Measurements from ENCODE around the genes PRDM9, PDZD2 and GOLPH3.

DNA sequence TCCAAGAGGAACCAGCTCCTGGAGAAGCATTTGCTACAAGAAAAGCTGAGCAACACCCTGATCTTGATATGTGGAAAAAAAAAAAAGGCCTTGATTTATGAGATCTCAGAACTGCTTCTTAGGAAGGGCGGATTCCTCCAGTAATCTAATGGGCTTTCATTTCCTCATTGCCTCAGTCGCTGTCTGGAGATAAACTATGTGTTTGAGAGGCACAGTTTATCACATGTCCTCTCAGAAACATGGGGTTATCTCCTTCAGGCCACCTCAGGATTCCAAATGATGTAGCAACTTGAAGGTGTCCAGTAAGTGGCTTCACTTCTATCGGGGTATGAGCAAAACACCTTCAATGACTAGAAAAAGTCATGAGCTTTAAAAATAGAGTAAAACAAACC, 56.5 kb upstream of the ZNF622 start:
- PRO-cap, result bidirectional peak, plus-strand start at position 302 of the sequence, minus-strand start at position 147 of the sequence
- RRBS, result no CpG with 5 or more reads among the region's 3 CpGs

DNA sequence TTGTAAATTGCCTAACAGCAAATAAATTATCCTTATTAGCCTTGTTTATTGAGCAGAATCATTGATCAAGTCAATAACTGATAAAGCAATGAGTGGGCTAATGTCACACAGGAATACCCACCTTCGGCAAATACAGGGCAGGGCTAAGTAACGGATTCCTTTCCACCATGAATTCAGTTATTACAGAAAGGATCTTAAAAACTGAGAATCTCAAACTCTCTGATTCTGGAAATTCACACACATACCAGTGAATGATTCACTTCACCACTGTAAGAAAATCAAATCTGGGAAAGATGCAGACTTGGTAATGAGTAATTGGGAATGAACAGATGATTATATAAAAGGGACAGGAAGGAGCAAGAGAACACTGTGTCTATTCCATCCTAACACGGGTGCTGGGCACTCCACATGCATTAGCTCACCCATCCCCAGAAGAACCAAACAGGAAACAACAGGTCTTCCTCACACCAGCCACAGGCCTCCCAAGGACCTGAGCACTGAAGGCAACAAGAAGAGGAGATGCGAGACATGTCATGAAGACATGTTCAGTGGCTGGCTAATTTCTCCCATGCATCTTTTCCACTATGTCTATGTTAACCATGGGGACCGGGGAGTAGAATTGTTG, 74.8 kb upstream of the ZNF622 start:
- PRO-cap, result no peak
- RRBS, result no CpG with 5 or more reads among the region's 5 CpGs

- PRO-cap, result no peak
- RRBS, result no CpG with 5 or more reads among the region's 3 CpGs
Measured at GRCh38 chr5:16574678-16575206, 42.1 kb downstream of the RETREG1 start.

DNA sequence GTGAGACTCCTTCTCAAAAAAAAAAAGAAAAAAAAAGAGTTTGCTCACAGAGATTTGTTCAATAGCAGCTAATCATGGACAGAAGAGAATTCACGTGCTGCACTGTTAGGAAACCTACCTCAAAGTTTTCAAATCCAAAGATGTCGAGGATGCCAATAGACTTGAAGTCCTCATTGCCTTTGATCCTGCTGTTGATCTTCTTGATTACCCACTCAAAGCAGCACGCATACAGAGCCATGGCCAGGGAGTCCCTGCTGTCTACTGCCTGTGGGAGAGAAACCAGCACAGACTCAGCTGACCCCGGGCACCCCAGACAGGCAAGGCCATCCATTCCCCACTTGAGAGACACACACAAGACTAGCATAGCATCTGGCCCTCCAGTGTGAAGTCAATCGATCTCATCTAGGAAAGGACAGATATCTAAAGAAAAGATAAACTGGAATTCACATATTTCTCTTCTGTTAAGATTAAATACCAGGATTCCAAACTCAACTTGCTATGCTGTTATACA, 147.4 kb upstream of the RETREG1 start:
- PRO-cap, result no peak
- RRBS, result no CpG with 5 or more reads among the region's 5 CpGs

DNA sequence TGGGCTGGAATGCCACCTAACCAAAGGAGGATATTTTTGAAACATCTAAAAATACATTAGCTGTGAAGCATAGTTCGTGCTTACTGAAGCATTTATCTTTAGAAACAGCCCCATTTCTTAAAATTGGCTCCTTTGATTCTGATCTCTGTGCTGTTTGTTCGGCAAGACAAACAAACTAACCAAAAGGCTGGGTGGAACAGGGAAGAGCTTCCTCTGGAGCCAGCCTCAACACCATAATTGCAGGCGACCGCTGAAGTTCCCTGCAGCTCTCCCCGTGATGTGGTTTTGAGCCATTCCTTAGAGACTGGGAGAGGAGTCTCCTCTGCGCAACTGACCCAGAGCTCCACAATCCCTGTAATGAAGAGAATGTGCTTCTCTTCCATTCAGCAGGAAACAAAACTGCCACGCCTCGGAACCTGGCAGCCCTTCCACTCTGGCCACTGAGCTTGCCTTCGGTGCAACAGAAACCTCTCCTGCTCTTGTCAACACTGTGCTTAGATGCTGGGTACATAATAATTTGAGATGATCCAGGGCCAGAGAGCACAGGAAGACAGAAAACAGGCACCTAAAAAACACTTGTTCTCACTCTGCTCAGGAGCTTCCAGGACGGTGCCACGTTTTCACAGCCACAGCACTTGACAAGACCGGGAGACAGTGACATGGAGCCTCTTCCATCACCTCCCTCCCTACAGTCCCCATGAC, 126.3 kb downstream of the MYO10 start:
- PRO-cap, result no peak
- RRBS, result no CpG with 5 or more reads among the region's 12 CpGs

- PRO-cap, result no peak
- RRBS, result no CpG with 5 or more reads among the region's 8 CpGs
Measured at GRCh38 chr5:17151751-17152084, 65.7 kb upstream of the BASP1 start.

DNA sequence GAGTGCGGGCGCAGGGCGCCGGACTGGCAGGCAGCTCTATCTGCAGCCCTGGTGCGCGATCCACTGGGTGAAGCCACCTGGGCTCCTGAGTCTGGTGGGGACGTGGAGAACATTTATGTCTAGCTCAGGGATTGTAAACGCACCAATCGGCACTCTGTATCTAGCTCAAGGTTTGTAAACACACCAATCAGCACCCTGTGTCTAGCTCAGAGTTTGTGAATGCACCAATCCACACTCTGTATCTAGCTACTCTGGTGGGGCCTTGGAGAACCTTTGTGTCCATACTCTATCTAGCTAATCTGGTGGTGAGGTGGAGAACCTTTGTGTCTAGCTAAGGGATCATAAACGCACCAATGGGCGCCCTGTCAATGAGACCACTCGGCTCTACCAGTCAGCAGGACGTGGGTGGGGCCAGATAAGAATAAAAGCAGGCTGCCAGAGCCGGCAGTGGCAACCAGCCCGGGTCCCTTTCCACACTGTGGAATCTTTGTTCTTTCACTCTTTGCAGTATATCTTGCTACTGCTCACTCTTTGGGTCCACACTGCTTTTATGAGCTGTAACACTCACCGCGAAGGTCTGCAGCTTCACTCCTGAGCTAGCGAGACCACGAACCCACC, 699.8 kb downstream of the CDH18 start:
- PRO-cap, result no peak
- RRBS, result no CpG with 5 or more reads among the region's 19 CpGs

GRCh38 chr5:20305335-20306002, 317.5 kb upstream of the CDH18 start:
- PRO-cap, result no peak
- RRBS, result 86% methylated on average over 27 of the region's 46 CpGs

DNA sequence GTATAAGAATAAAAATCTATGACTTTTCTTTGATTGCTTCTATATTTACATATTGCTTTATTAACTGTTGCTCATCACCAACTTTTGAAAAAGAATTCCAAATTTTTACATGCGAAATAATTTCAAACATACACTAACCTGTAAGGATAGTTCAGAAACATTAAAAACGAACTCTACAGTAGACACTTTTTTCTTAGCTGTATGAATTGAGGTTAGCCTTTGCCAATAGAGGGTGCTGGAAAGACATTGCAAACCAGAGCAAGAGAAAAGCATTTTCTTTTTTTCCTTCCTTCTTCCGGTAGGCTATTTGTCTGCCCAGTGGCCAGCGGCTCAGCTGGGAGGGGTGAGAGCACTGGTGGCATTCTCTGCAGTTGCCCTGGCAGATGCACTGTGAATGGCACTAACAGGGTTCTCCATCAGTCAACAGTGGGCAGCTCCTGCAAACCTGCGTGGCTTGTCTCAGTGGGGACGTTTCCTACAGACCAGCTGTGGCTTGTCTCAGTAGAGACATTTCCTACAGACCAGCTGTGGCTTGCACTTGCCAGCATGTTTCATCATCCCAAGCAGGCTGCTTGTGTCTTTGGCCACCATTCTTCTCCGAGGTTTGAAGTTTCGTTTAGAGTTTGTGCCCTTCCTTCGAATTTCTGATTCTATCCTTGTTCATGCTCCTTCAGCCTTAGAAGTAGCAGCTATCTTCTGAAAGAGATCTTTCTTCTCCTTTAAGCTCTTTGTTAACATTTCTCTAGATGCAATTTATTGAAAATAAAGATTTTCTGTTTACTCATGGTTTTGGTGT, 984.5 kb upstream of the CDH18 start:
- PRO-cap, result unidirectional peak, plus-strand start at position 310 of the sequence
- RRBS, result no CpG with 5 or more reads among the region's 9 CpGs

DNA sequence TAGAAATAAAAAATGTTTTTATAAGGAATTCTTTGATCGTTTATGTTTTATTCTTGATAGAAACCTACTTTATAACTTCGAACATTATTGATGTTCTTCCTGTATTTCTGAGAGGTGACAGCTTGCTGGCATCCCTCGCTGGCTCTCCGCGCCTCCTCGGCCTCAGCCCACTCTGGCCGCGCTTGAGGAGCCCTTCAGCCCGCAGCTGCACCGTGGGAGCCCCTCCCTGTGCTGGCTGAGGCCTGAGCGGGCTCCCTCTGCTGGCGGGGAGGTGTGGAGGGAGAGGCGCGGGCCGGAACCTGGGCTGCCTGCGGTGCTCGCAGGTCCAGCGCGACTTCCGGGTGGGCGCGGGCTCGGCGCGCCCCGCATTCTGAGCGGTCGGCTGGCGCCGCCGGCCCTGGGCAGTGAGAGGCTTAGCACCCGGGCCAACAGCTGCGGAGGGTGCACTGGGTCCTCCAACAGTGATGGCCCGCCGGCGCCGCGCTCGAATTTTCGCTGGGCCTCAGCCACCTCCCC, 1353.2 kb upstream of the CDH18 start:
- PRO-cap, result bidirectional peak, plus-strand start at position 333 of the sequence, minus-strand start at position 174 of the sequence
- RRBS, result no CpG with 5 or more reads among the region's 40 CpGs

DNA sequence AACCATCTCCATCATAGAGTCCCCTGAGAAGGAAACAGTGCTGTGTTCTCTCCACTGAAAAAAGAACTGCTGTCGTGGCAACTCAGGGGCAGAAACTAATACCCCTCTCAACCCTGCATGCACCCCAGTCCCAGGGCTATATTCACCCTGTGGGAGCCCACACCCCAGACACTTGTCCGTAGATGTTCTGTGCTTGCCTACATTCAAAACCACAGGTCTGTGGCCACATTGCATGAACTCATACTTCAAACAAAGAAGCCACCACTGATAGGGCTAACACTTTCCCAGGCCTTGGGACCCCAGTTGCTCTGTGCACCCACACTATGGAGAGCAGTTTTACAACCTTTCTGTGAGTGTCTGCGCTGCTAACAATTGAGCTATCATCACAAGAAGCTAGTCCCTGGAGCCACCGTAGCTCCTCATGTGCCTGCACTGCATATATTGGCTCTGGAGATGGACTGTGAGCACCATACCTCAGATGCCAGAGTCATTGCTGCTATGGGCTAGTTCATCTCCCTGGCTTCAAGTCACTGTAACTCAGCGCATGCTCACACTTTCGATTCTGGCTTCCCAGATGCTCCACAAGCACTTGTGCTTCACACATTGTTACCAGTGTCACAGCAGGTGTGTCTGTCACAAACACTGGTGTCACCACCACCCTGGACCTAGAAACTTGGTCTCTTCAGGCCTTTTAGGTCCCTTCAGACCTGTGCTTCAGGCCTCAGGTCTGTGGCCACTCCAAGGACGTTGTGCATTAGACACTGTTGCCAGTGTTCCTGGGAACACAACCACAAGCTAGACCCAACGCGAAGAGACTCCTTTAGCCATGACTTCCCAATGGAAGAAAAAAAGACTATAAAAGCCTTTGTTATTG, 1319.4 kb downstream of the CDH12 start:
- PRO-cap, result no peak
- RRBS, result no CpG with 5 or more reads among the region's 9 CpGs

GRCh38 chr5:22714058-22714328, 139.2 kb downstream of the CDH12 start:
- PRO-cap, result no peak
- RRBS, result no CpG with 5 or more reads among the region's 3 CpGs

DNA sequence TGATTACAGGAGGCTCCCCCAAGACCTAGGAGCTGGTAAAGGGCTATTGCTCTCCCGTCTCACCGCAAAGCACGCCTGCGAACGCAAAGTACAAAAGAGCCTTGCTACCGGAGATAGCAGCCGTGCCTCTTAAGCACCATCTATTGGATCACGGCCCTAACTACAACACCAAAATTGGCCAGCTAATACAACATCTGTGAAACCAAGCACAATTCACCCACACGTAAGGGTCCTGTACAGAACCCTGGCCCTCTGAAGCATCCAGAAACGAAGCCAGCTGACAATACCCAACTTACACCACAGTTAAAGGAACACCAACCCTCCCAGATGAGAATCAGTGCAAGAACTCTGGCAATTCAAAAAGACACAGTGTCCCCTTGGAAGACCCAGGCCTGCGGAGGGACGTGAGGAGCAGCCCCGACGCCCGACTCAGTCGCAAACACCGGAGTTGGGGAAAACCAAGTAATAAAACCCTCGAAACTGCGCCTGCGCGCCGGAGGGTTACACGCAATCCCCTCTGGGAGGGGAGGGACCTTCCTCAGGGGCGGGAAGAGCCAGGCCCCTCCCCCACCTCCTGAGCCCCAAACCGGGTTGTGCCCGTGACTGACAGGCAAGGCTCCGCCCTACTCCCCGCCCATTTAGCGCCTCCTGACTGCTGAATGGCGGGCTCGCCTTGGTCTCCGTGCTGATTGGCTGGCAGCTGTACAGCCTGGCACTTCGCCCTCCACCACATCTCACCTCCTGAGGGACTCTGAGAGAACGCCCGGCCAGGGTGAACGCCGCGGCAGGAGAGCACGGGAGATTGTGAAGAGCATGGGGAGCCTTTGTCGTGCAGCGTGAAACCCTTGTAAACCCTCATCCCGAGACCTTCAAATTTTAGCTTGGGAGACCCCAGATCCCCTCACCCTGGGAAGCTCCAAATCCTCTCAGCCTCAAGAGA, at the start of gene PRDM9:
Gene PRDM9 (plus strand): TSS at position 744 of the 940 bp plus-strand sequence.
- PRO-cap, result no peak
- RRBS, result 98% methylated on average over 4 of the region's 42 CpGs

- PRO-cap, result no peak
- RRBS, result no CpG with 5 or more reads among the region's 14 CpGs
Measured at GRCh38 chr5:25445305-25446349, 800.8 kb upstream of the CDH10 start.

DNA sequence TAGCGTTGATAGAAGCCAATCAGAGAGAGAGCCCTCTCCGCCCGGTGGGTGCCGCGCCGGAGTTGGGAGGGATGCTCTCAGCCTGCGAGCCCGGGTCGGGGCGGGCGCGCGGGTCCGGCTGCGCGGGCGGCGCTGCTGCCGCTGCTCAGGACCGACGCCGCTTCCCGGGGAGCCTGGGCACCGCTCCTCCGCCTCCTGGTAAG, 359 bp downstream of the CDH6 start:
- PRO-cap, result no peak
- RRBS, result 3% methylated on average over 12 of the region's 25 CpGs

GRCh38 chr5:31638765-31640041, at the start of gene PDZD2:
Gene PDZD2, plus strand, starts transcription at chr5:31639131.
- PRO-cap, result bidirectional peak, plus-strand start at chr5:31639141, minus-strand start at chr5:31638942
- RRBS, result 29% methylated on average over 63 of the region's 121 CpGs

- PRO-cap, result no peak
- RRBS, result 21% methylated on average over 10 of the region's 26 CpGs
Measured at GRCh38 chr5:31855274-31855852, 216.4 kb downstream of the PDZD2 start.

GRCh38 chr5:32017681-32018899, 156.0 kb downstream of the GOLPH3 start:
- PRO-cap, result no peak
- RRBS, result no CpG with 5 or more reads among the region's 18 CpGs

- PRO-cap, result no peak
- RRBS, result no CpG with 5 or more reads among the region's 5 CpGs
Measured at GRCh38 chr5:32108170-32108796, 65.8 kb downstream of the GOLPH3 start.

DNA sequence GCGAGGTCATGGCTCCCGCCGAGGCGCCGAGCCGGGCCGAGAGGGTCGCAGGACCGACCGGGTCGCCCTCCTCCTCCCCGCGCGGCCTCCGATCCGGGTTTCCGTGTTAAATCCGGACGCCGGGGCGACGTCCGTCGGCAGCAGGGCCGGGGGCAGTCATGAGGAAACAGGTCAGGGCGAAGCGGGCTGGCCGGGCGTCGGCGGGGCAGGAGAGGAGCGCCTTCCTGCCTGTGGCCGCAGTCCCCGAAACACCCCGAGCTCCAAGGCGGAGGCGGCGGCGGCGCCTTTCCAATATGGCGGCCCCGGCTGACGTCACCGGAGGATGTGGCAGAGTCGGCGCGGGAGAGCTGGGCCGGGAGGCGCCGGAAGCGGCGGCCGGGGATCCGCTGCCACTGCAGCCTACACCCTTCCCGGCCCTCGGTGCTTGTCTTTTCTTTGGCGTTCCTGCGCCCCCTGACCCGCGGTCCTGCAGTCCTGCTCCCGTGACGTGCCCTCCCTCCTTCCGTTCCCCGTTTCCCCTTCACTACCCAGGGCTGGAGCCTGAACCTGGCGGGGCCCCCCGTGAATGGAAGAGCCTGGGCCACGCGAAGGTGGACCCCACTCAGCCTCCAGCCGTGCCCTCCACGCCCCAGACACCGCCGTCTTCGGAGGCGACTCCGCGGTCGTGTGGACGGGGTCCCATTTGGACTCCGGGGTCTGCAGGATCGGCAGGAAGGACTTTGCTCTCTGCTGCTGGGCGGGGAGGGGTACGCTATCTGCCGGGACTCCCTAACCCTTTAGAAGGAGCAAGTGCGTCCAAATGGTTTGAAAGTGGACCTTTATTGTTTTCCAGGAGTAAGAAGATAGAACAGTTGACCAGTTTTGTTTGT, at the start of gene GOLPH3:
Gene GOLPH3 (minus strand): TSS at position 295 of the 869 bp plus-strand sequence.
- PRO-cap, result bidirectional peak, plus-strand start at position 344 of the sequence, minus-strand start at position 252 of the sequence; bidirectional peak, plus-strand start at position 682 of the sequence, minus-strand start at position 668 of the sequence
- RRBS, result 3% methylated on average over 37 of the region's 84 CpGs

Data from Caco-2 (cell line).